Colic lymph node (tissue), 1 donor: ENCODE measurements around a stretch of chr5.

GRCh38 chr5:53874238-53874901, 313.9 kb downstream of the NDUFS4 start:
- PRO-cap, result no peak

- PRO-cap, result no peak
Measured at GRCh38 chr5:53885869-53886399, 325.5 kb downstream of the NDUFS4 start.

GRCh38 chr5:53926600-53927213, 366.3 kb downstream of the NDUFS4 start:
- PRO-cap, result no peak

DNA sequence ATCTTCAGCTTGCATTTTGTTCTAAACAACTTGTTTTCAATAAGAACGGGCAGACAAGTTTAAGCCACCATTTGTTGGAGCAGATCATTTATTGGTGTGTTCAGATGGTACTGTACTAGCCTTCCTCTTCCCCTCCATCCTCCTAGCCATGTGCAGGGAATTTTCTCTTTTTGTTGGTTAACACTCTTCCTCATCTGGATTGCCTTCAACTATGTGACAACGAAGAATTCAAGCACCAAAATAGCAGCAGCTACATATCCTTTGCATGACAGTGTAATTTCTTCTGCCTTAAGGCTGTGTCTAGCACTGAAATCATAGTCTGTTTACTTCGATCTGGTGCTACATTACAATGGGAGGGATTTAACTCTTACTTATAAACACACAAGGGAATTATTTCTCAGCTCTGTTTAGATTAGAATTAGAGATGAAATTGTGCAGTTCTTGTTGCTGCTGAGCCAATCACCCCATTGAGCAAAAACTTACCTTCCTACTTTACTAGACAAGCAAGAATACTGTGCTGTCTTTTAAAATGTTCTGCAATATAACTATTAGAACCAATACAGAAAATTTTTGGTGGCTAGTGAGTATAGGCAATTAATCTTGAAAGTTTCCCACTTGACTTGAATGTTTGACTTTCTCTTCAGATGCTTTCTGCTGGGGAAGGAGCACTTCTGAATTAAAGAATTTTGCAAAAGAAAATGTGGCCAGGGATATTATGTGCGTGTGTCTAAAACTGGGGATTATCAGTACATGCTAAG, 260.3 kb downstream of the ARL15 start:
- PRO-cap, result no peak

GRCh38 chr5:54136856-54137406, 173.4 kb downstream of the ARL15 start:
- PRO-cap, result no peak

- PRO-cap, result no peak
Measured at GRCh38 chr5:54201369-54201649, 109.1 kb downstream of the ARL15 start.

GRCh38 chr5:54242171-54242672, 68.2 kb downstream of the ARL15 start:
- PRO-cap, result no peak

- PRO-cap, result no peak
Measured at GRCh38 chr5:54315499-54316442, 5.4 kb upstream of the ARL15 start.

DNA sequence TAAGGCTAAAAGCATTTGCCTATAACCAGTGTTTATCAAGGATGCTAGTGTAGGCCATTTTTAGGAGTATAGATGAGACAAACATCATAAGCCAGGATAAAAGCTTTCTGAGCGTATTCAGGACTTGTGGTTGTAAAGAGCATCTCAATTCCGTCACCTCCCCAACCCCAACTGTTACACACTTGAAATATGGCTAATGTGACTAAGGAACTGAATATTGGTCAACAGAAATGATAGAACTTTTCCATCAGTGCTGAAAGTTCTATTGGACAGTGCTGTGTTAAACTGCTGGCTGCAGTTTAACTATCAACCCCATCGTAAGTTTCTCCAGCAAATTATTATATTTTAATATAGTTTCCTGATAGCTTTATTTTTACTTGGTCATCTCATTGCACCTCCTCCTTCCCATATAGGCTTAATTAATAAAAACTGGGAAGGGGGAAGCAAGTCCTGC, 4.6 kb downstream of the SNX18 start:
- PRO-cap, result no peak

- PRO-cap, result no peak
Measured at GRCh38 chr5:54673396-54674393, 156.1 kb downstream of the SNX18 start.

- PRO-cap, result no peak
Measured at GRCh38 chr5:54742207-54742953, 224.8 kb downstream of the SNX18 start.

DNA sequence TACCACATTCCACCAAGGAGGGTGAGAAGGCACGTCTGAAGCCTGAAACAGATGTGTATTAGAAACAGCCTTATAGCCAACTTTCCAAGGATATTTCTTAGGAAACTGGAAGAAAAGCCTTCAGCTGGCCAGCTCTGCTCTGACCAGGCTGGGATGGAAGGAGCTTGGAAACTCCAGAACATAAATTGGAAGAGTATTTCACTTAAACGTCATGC, 211.0 kb downstream of the ESM1 start:
- PRO-cap, result no peak

DNA sequence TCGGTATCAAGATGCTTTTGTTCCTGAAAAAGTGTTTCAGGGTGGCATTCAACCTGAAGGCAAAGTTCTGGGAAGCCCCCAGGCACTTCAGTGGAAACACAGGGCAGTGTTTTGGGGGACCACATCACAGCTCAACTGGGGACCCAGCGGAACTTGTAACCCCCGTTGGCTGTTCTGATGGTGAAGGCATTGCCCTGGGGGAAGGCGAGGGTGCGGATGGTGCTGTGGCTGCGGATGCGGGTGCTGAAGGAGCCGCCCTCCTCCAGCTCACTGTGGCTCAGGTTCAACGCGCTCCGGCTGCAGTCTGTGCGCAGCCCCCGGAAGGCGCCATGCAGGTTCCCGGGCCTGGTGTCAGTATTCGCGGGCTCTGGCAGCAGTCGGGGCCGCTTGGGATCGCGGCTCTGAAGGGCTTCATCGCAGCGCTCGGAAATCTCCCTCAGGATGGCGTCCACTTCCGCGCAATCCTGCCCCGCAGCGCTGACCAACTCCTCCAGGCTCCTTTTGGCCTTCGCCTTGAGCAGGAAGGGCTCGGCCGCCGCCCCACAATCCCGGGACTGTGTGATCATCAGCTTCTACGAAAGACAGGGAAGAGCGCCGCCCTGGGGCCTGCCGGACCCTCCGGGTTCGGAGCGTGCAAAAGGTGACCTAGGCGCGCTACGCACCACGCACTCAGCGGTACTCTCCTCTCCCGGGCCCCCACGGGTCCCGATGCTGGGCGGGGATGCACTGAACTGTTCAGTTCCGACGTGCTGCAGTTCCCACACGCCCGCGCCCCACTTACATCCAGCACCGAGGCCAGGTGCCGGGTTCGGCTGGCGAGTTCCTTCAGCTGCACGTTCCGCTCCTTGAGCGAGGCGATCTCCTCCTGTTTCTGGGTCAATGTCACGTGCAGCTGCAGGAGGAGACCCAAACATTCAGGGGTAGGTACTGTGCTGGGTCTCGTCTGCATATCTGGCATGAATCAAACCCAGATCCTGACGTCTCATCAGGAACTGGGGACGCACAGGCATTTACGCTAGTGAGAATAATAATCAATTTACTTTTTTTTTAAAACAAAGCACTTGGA, 6.5 kb downstream of the MCIDAS start:
- PRO-cap, result no peak

GRCh38 chr5:55431509-55432371, 103.0 kb downstream of the PLPP1 start:
- PRO-cap, result no peak

GRCh38 chr5:55438120-55438768, 96.5 kb downstream of the PLPP1 start:
- PRO-cap, result no peak

DNA sequence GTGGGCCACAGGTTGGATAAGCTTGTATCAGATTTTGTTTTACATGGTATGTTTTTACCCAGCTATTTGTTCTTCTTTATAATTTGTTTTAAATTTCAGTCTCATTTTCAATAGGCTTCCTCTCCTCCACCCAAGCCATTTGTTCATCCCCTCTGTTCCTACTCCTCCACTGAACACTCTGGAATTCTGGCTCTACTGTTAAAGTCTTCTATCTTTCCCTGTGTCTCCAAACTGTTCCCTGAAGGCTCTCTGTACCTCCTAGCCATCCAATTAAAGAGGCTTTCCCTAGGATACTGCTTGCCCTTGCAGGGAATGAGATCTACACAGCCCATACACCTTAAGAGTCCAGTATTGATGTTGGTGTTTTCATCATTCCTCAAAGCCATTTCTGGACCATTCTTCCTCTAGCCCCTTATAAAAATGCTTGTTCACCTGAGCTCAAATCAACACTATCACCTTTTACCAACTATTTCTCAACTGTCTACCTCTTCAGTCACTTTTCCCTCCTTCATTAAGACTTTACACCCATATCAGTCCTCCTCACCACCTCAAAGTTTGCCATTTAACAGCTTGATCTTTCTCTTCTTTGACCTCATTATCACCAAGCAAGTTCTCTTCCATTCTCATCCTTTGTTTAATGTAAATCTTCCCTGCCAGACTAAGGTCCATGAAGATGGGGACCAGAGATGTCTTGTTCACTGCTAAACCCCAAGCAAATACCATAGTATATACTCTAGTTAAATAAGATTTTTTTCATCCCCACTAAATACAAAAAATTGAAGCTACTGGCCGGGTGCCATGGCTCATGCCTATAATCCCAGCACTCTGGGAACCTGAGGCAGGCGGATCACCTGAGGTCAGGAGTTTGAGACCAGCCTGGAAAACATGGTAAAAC, 68.9 kb downstream of the PLPP1 start:
- PRO-cap, result no peak

DNA sequence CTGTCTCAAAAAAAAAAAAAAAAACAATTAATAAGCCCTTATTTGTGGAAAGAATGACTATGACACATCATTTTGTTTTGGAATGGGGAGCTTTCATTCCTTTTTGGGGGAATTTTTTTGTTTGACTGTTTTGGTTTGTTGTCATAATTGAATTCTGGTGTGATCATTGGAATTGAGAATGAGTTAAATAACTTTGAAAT, 3.4 kb upstream of the PLPP1 start:
- PRO-cap, result no peak

DNA sequence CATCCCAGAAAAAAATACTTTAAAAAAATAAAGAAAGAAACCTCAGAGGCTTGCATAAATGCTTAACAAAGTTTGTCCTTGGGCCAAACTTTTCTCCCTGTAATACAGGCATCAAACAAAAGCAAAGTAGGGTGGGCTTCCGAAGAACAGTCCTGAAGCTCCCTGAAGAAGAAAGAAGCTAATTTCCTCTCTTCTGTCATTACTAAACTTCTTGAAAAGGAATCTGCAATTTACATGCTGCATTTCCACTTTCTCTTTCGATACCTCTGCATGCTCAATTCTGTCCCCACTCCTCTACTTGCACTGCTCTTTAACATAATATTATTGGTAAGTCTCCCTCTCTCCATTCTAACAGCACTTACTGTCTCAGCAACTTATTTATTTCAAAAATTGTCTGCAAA, 3.8 kb upstream of the PLPP1 start:
- PRO-cap, result no peak

GRCh38 chr5:55568633-55569212, 34.0 kb upstream of the PLPP1 start:
- PRO-cap, result no peak

- PRO-cap, result no peak
Measured at GRCh38 chr5:55594928-55595127, 60.1 kb upstream of the PLPP1 start.